ENCODE data around the gene MYOM1.

- RRBS, 2 experiments = no CpG with 5 or more reads among the region's 3 CpGs
Observed at GRCh38 chr18:3211610-3212062, 8.1 kb downstream of the MYOM1 start.

DNA sequence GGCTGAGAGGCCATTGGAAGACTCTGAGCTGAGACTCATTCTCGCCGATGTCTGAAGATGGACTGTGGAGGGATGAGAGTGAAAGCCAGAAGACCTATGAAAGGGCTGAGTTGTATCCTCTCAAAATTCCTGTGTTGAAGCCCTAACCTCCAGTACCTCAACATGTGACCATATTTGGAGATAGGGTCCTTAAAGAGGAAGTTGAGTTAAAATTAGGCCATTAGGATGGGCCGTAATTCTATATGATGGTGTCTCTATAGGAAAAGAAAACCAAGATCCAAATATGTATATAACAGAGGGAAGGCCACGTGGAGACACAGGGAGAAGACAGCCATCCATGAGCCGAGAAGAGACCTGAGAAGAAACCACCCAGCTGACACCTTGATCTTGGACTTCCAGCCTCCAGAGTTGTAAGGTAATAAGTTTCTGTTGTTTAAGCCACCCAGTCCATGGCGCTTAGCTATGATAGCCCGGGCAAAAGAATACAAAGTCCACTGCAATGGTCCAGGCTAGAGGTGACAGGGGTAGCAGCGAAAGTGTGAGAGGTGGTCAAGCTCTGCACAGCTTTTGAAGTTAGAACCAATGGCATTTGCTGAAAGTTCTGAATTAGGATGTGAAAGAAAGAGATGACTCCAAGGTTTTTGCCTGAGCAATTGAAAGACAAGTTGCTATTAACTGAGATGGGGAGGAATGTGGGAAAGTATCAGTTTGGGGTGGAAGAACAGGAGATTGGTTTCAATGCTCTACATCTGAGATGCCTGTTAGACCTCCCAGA is 2.8 kb downstream of the MYOM1 start:
- RRBS, 2 experiments = no CpG with 5 or more reads among the region's 8 CpGs

- RRBS, 2 experiments = no CpG with 5 or more reads among the region's 15 CpGs
Observed at GRCh38 chr18:3219148-3220176, at the start of gene MYOM1. TSS of gene MYOM1 (minus strand) at chr18:3219968.

GRCh38 chr18:3251752-3252793 is 4.5 kb downstream of the MYL12A start:
- RRBS, 2 experiments = no CpG with 5 or more reads among the region's 7 CpGs

DNA sequence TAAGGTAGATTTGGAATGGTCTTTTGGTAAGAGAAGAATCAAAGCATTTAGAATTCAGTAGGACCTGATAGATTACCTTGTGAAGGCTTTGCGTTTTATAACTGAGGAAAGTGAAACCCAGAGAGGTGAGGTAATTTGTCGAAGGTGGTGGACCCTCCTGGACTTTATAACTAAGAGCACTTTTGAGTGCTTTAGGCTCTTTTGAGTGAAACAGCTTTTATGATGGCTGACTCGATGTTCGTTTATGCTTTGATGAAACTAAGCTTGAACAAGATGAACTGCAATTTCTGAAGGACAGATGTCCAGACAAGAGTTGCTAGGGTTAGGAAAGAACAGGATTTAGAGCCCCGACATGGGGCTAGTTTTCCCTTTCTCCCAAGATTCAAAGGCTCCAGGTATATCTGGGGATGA is 1.4 kb downstream of the MYL12B start:
- RRBS, 2 experiments = no CpG with 5 or more reads among the region's 5 CpGs

DNA sequence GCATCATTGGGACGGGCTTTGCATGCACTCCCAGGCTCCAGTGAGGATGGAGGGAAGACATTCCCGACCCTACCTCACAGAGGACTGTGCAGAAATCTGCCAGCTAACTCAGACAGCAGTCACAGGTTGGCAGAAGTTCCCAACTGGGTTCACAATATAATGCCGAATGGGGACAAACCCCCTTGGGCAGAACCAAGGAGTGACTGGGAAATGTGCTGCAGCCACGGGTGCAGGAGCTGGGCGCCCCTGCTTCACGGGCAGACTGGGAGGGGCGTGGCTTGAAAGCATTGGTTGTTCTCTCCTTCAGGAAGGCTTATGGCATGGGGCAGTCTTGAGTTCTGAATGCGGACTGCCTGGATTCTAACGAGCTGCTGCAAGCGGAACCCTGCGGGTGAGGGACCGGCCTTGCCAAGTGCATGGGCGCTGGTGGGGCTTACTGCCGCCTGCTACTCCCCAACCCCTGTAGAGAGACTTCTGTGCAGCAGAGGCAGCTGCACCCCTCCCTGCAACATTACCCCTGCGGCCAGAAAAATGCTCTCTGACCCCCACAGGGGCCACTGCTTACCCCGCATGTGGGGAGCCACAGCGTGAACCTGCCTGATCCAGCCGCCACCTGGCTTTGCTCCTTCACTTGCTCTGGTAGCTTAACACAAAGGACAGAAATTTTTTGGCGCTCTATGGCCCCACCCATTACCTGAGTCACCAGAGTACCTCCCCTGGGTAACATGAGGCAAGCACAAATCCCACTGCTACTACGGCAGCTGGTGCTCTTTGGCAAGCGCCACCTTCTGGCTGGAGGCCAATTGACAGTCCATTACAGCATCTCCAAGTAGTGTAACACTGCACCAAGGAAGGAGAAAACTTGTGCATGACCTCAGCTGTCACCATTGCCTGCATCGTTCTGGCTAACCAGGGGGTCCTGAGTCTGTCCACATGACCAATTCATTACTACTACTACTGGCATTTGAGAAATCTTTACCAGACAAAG is 35.2 kb downstream of the MYL12B start:
- RRBS, 2 experiments = no CpG with 5 or more reads among the region's 22 CpGs

DNA sequence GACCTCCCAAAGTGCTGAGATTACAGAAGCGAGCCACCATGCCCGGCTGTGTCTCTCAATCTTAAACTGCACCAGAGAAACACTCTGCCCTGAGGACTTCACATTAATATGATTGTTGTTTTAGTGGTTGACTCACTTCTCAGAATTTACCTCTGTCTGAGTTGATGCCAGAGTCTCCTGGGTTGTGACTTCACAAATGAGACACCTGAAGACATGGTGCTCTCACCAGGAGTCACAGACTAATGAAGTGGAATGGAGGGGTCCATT is 61.0 kb upstream of the TGIF1 start:
- RRBS, 2 experiments = no CpG with 5 or more reads among the region's 2 CpGs

- RRBS, 2 experiments = no CpG with 5 or more reads among the region's 2 CpGs
Observed at GRCh38 chr18:3447323-3447431, 2.8 kb upstream of the TGIF1 start.

GRCh38 chr18:3448601-3449157 is 1.3 kb upstream of the TGIF1 start:
- RRBS, 2 experiments = 2 to 9% methylated on average over 4 of the region's 20 CpGs

GRCh38 chr18:3525660-3526418 is 75.9 kb downstream of the TGIF1 start:
- RRBS, 2 experiments = no CpG with 5 or more reads among the region's 12 CpGs

DNA sequence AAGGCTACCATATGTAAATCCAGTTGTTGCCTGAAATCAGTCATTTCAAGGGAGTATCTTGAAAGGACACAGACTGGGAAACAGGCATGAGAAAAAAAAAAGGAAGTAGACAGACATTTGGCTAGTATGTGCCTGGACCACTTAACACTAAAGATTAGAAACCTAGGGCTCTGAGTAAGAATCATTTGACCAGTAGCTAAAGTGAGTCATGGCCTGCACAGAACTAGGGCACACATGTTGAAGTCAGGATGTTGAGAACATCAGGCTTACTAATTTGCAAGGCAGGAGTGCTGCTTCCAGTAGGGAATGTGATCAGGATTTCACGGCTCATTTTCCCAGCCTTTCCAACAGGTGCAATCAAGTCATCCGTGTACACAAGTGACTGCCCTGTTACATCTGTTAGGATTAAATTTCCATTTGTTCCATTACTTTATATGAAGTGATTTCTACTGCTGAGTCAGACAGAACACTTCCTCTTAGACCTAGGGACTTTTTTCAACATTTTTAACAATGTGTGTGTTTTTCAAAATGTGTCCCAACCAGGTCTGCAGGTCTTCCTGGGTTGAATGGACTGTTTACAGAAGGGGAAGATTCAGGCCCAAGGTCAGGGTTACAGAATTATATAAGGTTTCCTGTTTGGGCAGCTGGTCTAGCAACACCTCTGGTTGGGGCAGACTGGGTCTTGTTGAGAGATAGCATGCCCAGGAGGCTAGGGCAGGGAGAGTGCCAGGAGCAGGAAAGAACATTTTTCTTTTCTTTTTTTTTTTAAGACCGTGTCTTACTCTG is 145.6 kb downstream of the TGIF1 start:
- RRBS, 2 experiments = no CpG with 5 or more reads among the region's 3 CpGs

- RRBS, 2 experiments = no CpG with 5 or more reads among the region's 4 CpGs
Observed at GRCh38 chr18:3608420-3608833, 158.5 kb downstream of the TGIF1 start.

DNA sequence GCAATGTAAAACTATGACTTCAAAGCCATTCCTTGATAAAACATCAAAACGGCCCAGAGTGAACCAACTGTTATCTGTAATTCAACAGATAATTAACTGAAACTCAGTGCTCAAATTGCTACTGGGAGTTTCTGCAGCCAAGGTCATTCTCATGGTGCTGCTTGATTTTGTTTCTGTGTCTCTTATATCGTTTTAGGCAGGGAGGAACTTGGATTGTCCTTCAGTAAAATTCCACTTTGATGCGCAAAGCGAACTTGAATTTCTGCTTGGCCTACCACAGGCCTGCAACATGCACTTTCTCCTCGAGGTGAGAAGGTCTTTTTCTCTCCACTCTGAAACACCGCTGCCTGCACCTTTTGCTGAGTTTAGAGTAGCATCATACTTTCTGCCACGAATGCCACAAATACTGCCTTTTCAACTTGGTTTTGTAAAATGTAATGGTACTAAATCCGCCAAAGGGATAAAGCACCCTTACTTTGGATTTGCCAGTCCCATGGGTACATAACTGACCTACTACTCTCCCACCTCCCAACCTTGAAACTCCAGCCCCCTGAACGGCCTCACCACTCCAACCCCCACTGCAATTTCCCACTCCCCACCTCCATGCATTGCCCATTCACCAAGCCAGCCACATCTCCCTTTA is 204.7 kb downstream of the TGIF1 start:
- RRBS, 2 experiments = no CpG with 5 or more reads among the region's 9 CpGs

DNA sequence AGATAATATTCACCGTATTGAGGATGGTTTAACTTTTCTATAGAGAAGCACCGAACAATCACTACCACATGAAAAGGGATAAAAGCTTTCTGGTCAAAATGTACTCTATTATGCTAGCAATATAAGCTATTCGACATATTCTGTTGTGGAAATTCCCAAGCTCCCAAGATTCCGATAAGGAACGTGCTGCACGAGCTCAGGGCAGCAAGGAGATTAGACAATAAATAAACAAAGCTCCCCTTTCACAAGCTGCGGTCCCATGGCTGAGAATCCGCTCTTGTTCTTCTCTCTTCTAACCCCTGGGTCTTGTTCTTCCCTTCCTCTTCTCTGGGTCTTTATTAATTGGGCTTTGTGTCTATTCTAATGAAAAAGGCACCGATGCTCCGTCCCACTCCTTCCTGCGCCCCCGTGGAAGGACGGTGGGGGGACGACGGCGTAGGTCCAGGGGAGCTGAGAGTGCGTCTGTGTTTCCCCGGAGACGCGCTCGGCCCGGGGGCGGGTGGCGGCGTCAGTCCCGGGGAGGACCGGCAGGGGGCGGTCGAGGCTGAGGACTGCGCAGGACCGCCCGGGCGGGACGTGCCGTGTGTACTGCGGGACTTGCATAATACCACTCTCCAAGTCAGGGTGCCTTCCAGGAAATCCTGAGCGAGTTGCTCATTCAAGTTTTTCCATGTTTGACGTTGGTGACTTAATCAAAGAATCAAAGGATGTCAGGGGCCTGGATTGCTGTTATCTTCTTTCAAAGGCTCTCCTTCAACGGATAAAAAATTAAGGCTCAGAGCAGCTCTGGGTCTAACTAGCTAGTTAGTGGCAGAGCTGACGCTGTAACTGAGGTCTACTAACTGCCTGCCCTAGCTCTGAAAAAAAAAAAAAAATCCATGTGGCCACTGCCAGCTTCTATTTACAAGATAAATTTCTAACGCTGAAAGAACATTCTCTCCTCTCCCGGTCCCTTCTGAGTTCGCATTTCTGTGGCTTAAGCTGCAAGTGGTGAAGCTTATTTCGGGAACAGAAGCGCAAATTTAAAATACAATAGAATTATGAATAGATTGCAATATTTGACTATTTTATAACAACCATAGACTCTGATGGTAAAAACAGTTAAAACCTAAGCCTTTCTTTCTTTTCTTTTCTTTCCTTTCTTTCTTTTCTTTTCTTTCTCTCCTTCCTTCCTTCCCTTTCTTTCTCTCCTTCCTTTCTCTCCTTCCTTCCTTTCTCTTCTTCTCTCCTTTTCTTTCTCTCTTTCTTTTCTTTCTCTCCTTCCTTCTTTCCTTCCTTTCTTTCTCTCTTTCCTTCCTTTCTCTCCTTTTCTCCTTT is 321.5 kb downstream of the TGIF1 start:
- RRBS, 2 experiments = 1 to 5% methylated on average over 6 of the region's 45 CpGs

GRCh38 chr18:4453191-4453756 is 1.8 kb downstream of the DLGAP1 start:
- RRBS, 2 experiments = no CpG with 5 or more reads among the region's 8 CpGs

GRCh38 chr18:5406498-5407145 is 111.1 kb upstream of the ZBTB14 start:
- RRBS, 2 experiments = no CpG with 5 or more reads among the region's 11 CpGs

GRCh38 chr18:5967019-5967631 is 71.8 kb upstream of the TMEM200C start:
- RRBS, 2 experiments = no CpG with 5 or more reads among the region's 10 CpGs

DNA sequence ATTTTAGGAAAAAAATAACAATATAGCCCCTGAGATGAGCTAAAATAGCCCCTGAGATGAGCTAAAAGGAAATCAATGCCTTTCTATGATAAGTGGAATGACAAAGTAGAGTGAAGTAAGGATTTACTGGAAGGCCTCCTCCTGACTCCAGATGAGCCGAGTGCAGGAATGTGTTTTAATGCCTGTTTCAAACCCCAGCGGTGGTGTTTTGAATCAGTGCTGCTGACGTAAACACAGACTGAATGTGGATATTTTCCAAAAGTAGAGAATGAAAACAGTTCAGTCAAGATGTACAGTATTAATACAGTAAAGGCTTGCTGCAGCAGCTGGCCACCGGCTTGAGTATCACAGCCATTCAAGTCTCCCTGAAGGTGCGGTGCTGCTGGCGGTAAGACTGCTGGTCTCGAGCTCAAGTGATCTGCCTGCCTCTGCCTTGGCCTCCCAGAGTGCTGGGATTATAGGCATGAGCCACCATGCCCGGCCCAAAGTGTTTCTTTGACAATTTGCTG is 46.7 kb downstream of the ARHGAP28 start:
- RRBS, 2 experiments = no CpG with 5 or more reads among the region's 8 CpGs

- RRBS, 2 experiments = no CpG with 5 or more reads among the region's 6 CpGs
Observed at GRCh38 chr18:6885313-6885662, 155.8 kb downstream of the ARHGAP28 start.

DNA sequence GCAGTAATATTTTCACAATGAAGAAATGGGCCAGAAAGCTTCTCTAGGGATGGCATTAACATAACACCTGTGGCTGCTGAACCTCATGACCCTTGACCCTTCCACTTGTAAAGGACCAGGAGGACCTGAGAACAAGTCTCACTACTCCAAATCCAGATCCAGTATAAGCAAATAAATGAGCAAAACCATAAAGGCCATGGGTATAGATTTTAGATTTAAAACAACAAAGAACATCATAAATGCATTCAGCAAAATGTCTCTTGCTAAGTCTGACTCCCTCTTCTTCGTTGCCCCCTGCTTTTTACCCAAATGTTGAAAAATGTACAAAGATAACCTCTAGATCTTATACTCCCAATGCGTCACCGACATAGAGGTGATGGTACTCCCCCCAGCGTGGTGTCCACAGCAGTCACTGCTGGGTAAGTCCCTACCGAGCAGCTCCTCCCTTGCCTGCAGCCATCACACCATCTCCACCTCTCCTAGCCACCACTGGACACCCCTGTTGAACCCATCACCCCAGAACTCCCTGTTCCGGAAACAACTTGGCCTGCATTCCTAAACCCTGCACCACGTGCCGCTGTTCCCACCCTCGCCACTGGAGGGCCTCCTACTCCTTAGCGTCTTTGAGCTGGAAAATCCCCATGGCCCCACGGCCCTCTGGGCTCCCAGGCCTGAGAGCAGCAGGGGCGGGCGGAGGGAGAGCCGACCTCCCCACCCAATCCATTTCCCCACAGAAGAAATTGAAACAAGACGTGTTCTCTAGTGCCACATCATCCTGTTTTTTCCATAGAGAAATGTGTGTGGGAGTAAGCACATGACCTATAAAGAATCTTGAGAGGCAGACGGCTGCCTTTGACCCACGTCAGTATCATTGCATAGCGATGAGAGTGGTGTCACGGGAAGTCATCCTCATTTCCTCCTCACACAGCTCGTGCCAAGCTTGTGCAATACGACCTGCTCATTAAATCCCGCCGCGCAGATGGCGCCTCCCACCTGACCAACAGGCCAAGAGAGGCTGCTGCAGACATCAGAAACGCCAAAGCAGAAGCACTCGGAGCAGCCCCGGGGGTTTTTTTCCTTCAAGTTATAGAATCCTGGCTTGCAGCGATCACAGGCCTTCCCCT is 79.4 kb downstream of the LAMA1 start:
- RRBS, 2 experiments = no CpG with 5 or more reads among the region's 29 CpGs

All from Panc1 (cell line).